Melanocyte of skin (primary cell): Measurements from ENCODE around the genes KLK5, KLK11 and ZNF766.

GRCh38 chr19:50896451-50897221 lies 14.6 kb downstream of the KLK4 start:
- CAGE, long polyA plus RNA, 2 experiments: no peak in any of the 2 experiments

DNA sequence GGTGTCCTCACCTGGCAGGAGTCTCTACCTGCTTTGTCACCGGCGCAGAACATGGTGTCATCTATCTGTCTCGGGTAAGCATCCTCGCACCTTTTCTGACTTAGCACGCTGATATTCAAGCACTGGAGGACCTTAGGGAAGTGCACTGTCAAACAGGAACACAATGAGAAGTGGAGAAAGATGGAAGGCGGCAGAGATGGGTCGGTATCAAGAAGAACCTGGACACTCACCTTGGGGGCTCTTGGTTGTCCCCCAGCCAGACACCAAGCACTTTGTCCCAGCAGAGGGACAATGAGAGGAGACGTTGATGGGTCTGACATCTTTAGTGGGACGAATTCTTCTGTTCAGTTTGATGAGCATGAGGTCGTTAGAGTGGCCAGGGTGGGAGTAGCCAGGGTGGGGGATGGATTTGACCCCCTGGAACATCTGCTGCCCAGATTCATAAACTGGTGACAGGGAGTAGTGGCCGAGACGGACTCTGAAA lies 4.2 kb downstream of the KLK5 start:
- CAGE, long polyA plus RNA, 2 experiments: no peak in any of the 2 experiments

DNA sequence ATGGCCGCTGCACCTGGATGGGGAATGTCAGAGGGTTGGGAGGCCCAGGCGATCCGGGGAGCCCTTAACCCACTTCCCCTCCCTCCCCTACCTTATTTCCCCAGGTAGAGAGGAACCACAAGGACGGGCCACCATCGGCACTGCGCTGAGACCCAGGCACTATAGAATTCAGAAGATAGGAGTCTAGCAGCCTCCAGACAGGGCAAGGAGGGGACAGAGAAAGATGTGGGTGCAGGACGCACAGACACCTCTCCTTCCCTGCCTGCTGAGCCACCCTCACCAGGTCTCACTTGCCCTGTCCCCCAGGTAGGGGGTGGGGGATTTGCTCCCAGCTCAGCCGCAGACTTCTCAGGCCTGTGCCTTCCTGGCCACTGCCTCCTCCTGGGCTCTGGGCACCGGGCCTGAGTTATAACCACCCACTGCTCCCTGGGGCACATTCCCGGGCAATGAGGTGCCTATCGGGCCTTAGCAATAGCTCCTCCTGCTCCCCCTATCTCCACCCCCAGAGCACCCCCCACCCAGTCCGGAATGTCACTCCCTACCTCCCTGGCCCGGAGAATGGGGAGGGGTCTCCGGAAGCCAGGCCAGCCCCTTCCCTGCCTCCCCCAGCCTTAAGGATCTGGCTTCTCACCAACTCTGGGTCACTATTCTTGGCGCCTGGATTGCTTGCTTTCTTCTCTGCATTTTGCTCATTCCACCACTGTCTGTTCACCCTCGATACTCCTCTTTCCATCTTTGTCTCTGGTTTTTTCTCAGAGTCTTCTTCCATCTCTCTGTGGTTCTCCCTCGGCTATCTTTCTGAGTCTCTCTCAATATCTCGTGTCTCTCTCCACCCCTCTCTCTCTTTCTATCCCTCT lies at the start of gene KLK5:
TSS of gene KLK5 (minus strand) at position 383 of the 857 bp plus-strand sequence.
- CAGE, long polyA plus RNA, 2 experiments: no peak in any of the 2 experiments

GRCh38 chr19:50975609-50976311 lies 6.4 kb upstream of the KLK6 start:
- CAGE, long polyA plus RNA, 2 experiments: no peak in any of the 2 experiments

DNA sequence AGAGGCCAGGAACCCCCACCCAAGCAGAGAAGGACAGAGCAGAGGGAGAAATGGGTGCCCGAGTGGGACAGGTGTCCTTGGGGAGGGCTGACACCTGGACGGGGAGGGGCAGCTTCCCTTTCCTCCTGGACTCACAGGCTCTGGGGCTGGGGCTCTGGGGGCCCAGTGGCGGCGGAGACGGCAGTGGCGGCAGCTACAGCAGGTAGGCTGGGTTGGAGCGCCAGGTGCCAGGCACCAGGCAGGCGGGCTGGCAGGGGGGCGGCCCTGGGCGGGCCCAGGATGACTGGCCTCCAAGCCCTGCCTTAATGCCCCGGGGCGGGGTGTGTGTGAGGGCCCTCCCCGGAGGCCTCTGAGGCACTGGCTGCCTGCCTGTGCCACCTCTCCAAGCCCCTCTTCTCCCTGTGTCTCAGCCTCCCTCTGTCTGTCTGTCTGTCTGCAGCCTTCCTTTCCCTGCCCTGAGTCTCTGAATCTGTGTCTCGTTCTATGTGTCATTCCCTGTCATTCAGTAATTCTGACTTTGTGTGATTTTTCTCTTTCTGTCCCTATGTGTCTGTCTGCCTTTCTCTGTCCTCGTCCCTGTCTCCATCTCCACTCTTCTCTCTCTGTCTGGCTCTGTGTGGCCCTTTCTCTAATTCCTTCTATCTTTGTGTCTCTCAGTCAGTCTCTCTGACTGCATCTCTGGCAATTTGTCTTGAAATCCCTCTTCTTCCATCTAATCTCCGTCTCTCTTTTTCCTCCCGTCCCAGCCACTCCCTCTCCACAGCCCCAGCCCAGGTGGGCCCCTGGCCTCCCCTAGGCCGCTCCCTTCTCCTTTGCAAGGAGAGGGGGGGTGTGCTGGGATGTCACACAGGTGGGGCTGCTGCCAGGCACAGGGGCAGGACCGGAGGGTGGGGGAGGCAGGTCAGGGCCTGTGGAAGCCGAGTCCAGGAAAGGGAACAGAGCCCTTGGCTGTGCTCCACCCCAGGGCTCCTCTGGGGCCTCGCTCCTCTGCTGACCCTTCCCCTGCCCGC lies at the start of gene KLK11:
TSS of gene KLK11 (minus strand) at position 214 of the 1,010 bp plus-strand sequence.
- CAGE, long polyA plus RNA, 2 experiments: no peak in any of the 2 experiments

DNA sequence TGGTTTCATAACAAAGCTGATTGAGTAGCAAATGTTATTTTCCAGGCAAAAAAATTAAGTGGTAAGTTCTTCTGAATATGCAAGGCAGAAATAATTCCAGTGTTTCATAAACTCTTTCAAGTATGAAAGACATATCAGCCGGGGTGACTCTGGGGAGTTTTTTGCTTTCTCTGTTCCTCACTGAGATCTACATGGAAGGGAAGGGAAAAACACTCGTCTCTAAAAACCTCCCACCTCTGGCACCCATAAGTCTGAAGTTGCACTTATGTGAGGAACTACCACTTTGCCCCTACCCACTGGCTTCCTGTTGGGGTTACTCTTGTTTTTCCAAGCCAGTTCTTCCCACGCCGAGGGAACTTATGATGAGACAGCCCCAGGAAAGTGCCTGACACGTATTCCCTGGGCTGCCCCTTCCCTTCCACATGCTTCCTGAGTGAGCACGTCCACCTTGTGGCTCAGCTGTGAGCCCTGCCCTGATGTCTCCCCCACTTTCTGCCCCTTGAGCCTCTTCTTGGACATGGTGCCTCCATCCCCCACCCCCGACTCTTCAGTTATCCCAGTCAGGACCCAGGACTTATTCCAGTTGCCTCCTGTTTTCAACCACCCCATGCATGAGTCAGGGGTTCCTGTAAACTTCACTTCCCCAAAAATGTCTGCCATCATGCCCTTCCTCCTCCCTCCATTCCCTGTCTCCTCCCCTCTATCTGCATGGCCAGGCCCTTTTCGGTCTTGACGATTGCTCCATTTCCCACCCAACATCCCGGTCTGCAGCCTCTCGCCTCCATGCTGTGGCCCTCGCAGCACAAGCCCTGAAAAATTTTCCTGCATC lies 5.2 kb upstream of the SIGLEC7 start:
- CAGE, long polyA plus RNA, 2 experiments: no peak in any of the 2 experiments

DNA sequence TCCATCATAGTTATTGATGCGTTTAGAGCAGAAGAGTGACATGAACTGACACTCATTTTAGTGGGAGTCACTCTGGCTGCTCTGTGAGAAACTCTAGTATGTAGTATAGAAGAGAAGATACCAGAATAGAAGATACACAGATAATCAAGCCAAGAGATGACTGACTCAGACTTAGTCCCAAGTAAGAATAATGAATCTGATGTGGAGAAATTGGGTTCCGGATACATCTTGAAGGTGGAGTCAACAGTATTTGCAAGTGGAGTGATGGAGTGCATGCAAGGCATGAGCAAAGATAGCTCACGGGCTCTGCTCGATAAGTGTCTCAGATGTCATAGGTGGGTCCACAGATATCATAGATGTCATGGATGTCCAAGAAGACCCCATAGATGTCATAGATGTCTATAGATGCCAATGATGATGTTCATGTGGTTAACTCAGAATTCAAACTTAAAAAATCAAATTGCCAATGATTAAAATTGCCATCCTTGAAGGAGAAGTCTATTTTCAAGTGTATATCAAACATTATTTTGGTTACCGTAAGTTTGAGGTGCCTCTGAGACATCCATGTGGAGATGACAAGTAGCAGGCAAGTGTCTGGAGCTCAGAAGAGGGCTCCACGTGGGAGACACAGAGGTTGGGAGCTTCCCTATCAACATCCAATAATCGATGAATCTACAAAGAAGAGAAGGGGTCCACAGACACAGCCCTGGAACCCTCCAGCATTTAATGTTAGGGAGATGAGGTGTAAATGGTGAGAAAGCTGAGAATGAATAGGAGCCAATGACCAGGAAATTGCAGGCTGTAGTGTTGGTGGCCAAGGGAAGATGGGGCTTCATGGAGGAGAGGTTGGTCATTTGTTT lies 12.9 kb upstream of the SIGLECL1 start:
- CAGE, long polyA plus RNA, 2 experiments: no peak in any of the 2 experiments

- CAGE, long polyA plus RNA, 2 experiments: no peak in any of the 2 experiments
Measured at GRCh38 chr19:51365223-51365410, 1.1 kb downstream of the ETFB start.

- CAGE, long polyA plus RNA, 2 experiments: no peak in any of the 2 experiments
Measured at GRCh38 chr19:51473195-51473638, 15.0 kb upstream of the SIGLEC8 start.

- CAGE, long polyA plus RNA, 2 experiments: no peak in any of the 2 experiments
Measured at GRCh38 chr19:51507022-51507504, 5.5 kb upstream of the SIGLEC12 start.

GRCh38 chr19:51507794-51508243 lies 6.2 kb upstream of the SIGLEC12 start:
- CAGE, long polyA plus RNA, 2 experiments: no peak in any of the 2 experiments

GRCh38 chr19:51749763-51750536 lies 1.7 kb downstream of the FPR1 start:
- CAGE, long polyA plus RNA, 2 experiments: no peak in any of the 2 experiments

DNA sequence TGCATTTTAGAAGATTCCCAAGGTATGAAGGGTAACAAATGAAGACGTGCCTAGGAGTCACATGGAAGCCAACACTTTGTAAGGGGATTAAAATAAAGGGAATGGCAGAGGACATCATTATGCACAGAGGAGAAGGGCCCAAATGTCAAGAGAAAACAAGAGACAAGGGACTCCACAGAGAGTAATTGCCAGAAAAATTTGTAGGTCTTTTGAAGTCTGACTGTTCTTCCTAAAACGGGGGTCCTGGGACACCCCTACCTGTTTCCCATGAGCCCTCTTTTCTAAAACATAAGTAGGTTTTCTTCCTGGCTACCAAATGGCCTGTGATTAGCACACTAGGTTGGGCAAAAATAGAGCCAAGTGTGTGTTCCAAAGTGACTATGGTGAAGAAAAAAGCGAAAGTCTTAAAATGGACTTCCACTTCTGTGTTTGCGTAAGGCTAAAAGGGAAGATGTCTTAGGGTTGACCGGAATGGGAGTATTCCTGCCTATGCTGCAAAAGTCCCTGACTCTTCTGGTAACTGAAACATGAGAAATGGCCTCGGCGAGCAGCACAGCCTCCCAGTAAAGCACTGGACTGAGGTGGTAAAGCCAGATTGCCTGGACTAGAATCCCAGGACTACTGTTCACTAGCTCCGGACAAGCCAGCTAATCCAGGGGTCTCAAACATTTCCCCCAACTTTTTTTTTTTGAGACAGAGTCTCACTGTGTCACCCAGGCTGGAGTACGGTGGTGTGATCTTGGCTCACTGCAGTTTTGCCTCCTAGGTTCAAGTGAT lies 2.4 kb upstream of the FPR1 start:
- CAGE, long polyA plus RNA, 2 experiments: no peak in any of the 2 experiments

DNA sequence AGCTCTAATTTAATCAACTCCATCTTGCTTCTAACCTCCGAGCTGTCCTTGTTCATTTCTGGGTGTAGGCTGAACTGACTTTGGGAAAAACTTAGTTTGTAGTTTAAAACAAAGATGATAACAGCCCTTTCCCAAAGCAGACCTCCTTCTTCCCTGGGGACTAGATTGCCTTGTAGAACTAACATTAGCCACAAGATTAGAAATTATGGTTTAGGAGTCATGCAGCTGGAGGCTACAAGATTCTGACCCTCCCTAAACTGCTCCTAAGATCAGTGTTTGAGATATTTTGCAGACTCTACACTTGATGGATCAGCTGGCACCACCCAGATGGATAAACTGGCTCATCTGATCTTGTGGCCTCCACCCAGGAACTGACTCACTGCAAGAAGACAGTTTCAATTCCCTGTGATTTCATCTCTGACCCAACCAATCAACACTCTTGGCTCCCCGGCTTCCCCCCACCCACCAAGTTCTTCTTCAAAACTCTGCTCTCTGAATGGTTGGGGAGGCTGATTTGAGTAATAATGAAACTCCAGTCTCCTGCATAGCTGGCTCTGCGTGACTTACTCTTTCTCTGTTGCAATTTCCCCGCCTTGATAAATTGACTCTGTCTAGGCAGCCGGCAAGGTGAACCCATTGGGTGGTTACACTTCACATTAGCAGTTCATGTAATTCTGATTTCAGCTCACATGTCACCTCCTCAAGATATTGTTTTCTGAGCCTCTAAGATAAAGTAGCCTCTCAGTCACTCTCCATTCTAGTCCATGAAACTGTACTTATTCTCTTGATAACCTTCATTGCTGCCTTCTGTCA lies 10.0 kb upstream of the FPR3 start:
- CAGE, long polyA plus RNA, 2 experiments: no peak in any of the 2 experiments

- CAGE, long polyA plus RNA, 2 experiments: no peak in any of the 2 experiments
Measured at GRCh38 chr19:51786665-51787148, 8.2 kb upstream of the FPR3 start.

DNA sequence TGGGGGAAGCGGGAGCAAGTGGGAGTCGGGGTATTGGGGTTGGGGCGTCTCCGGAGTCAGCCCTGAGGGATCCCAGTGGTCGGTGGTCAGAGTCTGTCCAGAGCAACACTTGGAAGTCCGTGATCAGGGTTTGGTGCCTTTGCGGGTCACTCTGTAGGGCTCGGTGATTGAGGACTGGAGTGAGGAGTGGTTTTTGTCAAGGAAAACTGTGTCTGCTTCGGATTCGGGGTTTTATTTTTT lies 270 bp downstream of the ZNF613 start:
- CAGE, long polyA plus RNA, 2 experiments: no peak in any of the 2 experiments

DNA sequence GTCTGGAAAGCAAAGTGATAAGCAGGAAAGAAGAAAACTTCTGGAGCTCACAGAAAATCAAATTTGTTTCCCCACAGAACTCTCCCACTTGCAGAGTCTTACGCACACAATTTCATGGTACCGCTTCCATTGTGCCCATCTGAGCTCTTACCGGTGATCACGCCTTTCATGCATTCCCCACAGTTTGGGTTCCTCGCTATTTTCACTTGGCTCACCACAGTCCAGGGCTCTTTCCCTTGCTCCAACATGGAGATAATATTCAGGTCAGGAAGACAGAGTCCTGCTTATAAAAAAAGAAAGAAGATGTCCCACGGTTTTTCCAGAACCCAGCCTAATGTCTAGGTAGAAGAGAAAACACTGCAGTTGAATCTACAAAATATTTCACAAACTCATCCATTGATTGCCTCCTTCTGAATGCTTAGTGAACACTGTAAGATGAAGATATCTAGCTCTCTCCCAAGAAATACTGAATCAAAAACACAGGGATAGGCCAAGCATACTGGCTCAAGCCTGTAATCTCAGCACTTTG lies 19.6 kb downstream of the ZNF841 start:
- CAGE, long polyA plus RNA, 2 experiments: no peak in any of the 2 experiments

GRCh38 chr19:52195575-52196735 lies 6.1 kb downstream of the PPP2R1A start:
- CAGE, long polyA plus RNA, 2 experiments: no peak in any of the 2 experiments

GRCh38 chr19:52226071-52226424 lies 36.2 kb downstream of the PPP2R1A start:
- CAGE, long polyA plus RNA, 2 experiments: no peak in any of the 2 experiments

- CAGE, long polyA plus RNA, 2 experiments: no peak in any of the 2 experiments
Measured at GRCh38 chr19:52269493-52269694, at the start of gene ZNF766. ZNF766 (plus strand) TSS chr19:52269587.